ENCODE measurements around a stretch of chr1.

GRCh38 chr1:64006622-64007052 is 196.8 kb upstream of the UBE2U start:
- RRBS, result no CpG with 5 or more reads among the region's 3 CpGs

GRCh38 chr1:64021356-64021853 is 182.0 kb upstream of the UBE2U start:
- RRBS, result no CpG with 5 or more reads among the region's 1 CpG

- RRBS, result no CpG with 5 or more reads among the region's 2 CpGs
These were observed 95.8 kb upstream of the UBE2U start for GRCh38 chr1:64107648-64107957.

GRCh38 chr1:64493901-64494395 is 24.0 kb downstream of the CACHD1 start:
- RRBS, result no CpG with 5 or more reads among the region's 5 CpGs

DNA sequence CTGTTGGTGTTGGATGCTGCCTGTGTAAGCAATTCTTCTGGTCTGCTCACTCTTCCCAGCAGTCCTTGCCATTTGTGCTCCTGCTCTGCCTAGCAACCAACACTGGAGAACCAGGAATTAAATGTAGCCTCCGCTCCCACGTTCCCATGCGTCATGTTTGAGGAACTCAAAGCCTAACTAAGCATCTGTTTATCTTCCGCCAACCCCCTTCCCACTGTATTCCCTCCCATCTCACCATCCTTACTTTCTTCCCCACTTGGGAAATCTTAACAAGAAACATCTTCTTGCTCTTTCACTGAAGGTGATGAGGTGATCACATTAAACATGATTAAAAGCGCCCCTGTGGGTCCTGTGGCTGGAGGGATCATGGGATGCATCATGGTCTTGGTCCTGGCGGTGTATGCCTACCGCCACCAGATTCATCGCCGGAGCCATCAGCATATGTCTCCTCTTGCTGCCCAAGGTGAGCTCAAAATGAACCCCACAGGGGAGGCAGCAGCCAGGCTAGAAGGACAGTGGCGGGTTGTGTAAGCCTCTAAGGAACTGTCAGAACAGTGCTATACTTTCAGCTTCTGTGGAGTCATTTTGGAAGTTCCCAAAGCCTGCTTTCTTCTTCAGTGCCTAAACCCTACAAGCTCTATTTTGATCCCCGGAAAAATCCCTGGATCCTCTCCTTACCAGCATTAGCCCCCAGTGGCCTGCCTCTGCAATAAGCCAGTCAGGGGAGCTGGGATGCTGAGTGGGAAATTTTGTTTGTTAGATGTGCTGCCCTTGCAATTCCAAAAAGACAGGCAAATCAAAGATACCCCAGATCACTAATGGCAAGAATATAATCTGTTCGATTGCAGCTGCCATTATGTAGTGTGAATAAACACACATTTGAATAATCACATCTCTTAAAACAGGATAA is 65.3 kb upstream of the RAVER2 start:
- RRBS, result no CpG with 5 or more reads among the region's 12 CpGs

GRCh38 chr1:64844623-64845021 is 99.7 kb downstream of the RAVER2 start:
- RRBS, result no CpG with 5 or more reads among the region's 7 CpGs

DNA sequence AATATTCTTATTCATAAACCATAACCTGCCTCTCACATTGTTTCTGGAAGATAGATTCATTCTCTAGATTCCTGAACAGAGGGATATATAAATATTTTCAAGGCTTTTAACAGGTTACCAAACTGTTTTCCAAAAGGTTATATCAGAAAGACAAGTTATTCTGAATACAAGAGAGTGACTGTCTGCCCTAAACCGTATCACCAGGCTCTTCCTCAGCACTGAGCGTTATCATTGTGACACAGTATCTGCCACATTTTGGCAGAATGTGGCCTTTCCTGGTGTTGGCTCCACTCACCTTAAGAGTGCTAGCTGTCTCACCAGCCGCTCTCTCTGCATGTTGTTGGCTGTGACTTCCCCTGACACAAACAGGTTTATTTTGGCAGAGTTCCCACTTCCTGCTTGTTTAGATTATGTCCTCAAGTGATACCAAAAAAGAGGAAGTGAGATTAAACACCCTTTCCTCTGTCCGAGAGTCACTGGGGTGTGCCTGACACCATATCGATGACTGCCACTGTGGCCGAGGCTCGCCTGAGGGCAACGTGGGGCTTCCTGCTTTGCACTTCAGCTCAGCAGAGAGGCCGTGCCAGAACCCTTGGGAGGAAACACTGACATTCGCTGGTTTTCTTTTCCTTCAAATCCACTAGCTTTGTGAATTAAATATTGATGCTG is 102.3 kb downstream of the JAK1 start:
- RRBS, result no CpG with 5 or more reads among the region's 10 CpGs

DNA sequence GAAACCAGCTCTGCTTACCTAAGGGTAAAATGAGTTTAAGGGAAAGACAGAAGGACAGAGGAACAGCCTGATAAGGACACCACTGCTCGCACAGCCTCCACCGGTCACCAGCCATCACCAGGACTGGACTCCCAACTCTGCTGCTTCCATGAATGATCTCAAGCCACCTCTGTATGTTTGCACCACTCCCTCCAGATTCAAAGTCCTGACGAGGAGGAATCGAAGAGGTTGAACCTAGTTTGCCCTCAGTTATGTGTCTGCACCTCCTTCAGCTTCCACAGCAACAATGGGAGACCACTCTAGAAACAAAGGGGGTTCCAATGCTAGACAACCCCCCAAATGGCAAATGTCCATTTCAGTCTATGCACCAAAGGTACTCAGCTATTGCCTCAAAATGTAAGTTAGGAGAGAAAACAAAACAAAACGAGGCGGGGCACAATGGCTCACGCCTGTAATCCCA is 72.3 kb downstream of the JAK1 start:
- RRBS, result no CpG with 5 or more reads among the region's 7 CpGs

DNA sequence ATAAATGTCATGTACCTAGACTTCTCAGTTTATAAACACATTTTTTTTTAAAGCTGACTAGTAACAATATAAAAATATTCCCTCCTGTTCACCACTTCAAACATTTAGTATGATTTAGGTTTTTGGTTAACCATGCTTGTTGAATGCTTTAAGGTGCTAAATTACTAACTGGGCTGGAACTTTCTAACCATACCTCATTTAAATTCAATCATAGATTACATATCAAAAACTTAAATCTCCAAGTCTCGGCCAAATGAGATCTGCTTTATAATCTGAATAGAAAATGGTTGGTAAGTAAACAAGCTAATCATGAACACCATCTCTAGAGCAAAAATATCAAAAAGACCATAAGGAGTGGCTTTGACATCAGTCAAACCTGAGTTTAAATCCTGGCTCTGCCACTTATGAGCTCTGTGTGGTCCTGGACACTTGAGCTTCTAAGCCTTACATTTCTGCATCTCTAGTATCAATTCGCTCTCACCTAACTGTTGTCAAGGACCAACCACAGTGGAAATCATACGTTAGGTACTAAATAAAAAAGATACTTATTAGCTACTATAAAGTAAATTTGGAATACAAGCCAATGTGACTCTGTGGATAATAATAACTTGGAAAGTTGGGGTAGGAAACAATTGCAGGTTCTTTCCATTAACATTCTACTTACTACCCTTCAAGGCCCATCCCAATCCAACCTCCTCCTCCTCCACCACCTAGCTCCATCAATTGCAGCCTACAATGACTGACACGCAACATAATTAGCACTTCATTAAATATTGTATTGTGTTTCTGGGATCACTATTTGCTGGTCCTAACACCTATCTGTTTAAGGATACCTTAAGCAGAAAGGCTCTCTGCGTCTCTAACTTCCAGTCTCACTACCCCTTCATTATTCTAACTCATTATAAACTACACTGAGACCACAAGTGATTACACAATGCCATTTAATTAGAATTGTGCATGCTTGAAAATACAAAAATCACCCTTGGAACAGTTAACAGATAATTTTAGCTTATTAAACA is 43.6 kb downstream of the JAK1 start:
- RRBS, result no CpG with 5 or more reads among the region's 5 CpGs

DNA sequence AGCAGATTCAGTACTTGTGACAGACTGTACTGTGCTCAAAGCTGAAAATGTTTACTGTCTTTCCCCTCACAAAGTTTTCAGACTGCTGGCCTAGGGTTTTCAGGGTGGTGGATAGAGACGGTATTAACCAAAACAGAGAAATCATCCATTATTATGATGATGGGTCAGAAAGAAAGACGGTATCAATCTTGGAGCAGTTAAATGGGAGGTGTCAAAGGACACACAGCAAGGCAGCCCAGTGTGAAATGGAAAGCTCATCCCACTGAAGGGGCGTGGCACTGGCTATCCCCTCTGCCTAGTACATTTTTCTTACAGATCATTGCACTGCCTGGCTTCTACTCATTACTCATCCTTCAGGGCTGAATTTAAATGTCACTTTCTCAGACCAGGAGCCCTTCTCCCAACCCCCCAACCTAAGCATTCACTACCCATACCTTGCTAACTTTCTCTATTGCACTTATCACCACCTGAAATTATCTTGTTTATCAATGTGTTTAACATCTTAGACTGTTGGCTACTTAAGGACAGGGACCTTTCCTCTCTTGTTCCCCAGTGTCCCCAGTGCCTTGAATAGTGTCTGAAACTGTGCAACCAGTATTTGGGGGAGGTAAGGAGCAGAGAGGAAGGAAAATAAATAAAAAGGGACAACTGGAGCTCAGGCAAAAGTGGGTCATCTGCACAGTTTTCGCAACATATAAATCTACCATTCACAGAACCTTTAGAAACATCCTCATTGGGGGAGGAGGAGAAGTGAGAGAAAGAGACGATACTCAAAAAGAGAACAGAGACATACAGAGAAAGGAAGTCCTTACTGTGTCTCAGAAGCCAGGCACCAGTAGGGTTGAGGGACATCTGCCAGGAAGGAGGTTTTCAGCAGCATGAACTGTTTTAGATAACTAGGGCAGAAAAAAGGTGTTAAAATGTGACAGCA is 10.0 kb downstream of the JAK1 start:
- RRBS, result no CpG with 5 or more reads among the region's 5 CpGs

DNA sequence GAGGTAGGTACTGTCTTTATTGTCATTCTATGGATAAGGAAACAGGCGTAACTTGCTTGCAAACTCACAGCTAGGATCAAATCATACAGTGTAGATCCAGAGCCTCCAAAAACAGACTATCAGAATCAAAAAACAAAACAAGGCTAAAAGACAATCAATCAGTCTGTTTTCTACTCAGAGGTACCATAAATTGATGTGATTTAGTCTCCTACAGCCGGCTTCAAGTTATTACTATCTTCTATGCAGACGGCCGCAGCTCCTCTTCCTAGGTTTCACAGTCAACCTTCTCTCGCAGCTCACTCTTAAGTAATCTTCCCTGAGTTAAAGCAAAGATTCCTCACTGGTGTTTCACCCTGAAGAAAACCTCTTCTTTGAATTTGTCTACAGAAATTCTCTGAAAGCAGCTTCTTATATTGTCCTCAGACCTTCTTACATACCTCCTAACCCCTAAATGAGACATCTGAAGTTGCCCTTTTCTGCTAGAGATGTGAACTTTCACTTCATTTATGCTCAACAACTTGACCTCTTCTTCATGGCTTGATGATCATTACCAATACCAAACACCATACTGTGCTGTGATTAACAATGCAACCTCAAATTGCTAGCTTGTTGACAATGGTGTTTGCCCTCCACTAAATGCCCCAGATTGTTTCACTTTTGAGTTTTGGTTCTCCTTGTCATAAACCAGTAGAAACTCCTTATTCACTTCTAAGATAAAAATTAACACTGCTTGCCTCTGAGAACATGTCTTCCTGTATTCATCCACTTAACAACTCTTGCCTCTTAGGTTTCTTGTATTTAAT is 5.8 kb downstream of the JAK1 start:
- RRBS, result no CpG with 5 or more reads among the region's 5 CpGs

DNA sequence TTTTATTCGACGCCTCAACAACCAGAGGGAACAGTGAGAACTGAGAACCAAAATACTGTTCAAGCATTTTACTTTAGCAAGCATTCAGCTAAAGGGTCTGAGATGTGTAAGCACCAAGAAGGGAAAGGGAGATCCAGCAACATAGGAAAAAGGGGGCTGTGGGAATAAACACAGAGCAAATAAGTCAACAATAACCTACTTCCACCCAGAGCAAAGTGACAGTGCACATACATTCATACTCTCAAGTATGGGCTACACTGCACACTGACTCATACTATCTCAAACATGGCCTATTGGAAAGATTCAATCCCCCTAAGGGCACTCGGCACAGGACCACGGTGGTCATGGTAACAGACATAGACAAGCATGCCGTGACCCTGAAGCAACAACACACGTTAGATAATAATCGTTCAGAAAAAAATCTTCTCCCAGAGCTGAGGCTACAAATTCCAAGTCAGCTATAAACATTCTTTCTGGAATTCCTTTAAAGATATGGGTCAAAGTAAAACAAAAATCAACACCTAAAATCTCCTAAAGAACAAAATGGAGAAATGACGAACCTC is 16.7 kb upstream of the JAK1 start:
- RRBS, result no CpG with 5 or more reads among the region's 8 CpGs

DNA sequence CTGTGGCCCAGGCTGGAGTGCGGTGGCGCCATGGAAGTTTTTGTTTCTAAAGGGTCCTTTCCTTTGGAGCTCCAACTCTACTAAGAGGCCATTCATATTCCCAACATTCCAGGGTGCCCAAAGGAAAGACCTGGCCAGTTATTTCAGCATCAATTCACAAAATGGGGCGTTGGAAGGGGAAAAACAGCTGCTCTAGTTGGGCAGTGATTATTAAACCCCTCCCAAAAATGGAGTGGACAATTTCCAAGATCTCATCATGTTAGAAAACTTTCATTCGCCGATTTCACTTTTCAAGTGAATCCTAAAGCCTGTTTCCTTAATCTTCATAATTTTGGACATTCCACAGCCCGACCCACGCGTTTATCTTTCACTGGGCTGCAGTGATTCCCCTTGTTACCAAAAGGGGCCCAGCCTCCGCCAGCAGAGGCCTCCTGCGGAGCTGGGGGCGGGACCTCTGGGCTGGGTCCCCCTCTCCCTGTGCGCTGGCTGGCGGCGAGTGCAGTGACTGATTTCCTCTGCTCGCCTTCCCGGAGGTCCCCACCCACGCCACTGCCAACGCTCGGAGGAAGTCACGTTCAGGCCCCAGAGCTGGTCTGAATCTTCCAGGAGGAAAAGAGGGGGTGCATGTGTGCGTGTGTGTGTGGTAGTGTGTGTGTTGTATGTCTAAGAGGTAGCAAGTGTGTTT is 34.7 kb upstream of the JAK1 start:
- RRBS, result no CpG with 5 or more reads among the region's 21 CpGs

GRCh38 chr1:65068975-65069238 is 79.1 kb upstream of the AK4 start:
- RRBS, result no CpG with 5 or more reads among the region's 2 CpGs

DNA sequence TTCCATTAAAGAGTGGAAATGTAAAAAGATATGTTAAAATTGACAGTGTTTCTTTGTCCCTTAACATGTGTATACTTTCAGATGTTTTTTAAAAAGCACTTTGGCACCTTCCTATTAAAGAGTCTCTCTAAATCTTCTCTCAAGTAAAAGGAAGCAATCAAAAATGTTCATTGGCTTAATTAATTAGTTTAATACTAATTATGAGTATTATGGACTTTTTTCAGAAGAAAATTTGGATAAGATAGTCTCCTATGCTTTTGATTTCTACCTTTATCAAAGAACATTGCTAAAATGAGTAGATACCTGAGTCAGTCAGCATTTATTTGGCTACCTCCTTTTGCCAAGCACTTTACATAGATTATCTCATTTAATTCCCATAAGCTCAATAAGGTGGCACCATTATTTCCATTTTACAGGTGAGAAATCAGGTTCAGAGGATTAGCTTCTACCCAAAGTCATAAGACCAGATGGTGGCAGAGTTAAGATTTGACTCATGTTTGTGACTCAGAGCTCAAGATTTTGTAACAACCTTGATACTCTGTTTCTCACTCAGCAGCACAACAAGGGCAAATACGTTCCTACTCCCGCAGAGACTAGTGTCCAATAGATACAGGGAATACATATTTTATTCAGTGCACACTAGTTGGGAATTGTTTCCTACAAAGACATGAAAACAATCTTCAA is 3.3 kb downstream of the LEPR start:
- RRBS, result no CpG with 5 or more reads among the region's 2 CpGs

GRCh38 chr1:65425244-65426443 is 5.2 kb downstream of the LEPR start:
- RRBS, result no CpG with 5 or more reads among the region's 8 CpGs

GRCh38 chr1:66176083-66176555 is 357.8 kb upstream of the SGIP1 start:
- RRBS, result no CpG with 5 or more reads among the region's 5 CpGs

GRCh38 chr1:66267529-66268221 is 266.3 kb upstream of the SGIP1 start:
- RRBS, result no CpG with 5 or more reads among the region's 4 CpGs

DNA sequence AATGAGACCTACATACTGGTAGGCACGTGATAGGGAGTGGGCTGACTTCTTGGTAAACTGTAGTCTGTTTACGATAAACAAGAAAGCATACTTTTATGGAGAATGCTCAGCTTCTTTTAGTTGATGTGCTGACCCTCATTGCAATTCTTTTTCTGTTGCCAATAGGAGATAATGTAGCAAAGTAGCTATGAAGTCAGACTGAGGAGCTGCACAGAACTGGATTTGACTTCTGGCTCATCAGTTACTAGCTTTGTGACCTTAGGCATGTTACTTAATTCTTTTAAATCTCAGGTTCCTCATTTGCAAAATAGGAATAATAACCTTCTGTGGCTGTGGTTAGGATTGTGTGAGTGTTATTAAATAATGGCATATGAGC is 237.7 kb upstream of the SGIP1 start:
- RRBS, result no CpG with 5 or more reads among the region's 2 CpGs

DNA sequence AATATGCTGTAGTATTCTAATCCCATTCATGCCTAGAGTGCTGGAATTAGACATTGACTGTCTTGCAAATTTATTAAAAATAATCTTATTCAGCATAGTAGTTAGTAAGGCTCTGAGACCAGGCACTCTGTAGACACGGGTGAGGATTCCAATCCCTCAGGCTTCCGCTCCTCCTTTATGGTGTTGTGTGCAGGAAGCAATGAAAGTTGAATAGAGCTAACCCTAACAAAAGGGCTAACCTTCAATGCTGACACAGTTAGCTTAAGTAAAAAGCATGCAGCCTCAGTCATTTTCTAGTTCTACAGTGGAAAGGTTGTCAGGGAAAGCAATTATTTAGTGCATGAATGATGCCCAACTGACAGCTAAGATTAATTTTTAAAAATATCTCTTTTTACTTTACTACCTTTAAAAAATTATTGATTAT is 199.6 kb upstream of the SGIP1 start:
- RRBS, result no CpG with 5 or more reads among the region's 2 CpGs

Measured in SK-N-MC (cell line).